Metastatic Breast Carcinoma in the Ovary (tissue), 3 donors: ENCODE data around the genes IFNA5, IFNA2, CDKN2A, CDKN2B, PLAA and EQTN.

DNA sequence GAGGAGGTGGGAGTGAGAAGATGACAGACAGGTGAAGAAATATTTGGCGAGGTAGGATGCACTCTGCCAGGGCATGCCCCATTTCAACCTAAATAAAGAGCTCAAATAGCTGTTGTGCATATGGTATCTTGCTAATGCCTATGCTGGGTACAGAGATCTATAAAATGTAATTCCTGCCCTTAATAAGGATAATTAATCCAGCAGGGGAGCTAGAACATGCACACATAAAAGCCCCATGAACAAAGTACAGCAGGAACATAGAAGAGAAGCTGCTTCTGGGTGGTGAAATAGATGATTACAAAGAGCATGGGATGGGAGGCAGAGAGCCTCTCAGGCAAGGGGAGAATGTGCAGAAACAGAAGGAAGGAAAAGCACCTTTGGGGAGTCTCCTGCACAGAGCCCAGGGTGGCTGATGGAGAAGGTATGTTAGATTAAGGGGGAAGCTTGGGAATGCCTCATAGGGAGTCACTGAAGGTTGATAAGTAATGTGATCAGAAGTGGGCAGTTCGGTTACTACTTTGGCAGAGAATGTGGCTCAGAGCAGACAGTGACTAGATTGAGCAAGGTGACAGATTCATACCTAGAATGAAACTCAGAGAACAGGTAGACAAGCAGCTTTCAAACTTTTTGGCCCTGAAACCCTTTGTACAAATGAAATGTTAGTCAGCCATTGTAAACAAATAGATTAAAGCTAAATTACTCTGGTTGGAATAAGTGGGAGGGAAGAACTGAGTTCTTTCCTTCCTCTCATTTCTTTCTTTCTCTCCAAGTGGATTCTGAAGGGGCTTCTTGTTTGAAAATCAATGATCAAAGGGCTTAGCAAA, 28.2 kb upstream of the PLIN2 start:
- PRO-cap, 3 experiments: no peak in any of the 3 experiments

DNA sequence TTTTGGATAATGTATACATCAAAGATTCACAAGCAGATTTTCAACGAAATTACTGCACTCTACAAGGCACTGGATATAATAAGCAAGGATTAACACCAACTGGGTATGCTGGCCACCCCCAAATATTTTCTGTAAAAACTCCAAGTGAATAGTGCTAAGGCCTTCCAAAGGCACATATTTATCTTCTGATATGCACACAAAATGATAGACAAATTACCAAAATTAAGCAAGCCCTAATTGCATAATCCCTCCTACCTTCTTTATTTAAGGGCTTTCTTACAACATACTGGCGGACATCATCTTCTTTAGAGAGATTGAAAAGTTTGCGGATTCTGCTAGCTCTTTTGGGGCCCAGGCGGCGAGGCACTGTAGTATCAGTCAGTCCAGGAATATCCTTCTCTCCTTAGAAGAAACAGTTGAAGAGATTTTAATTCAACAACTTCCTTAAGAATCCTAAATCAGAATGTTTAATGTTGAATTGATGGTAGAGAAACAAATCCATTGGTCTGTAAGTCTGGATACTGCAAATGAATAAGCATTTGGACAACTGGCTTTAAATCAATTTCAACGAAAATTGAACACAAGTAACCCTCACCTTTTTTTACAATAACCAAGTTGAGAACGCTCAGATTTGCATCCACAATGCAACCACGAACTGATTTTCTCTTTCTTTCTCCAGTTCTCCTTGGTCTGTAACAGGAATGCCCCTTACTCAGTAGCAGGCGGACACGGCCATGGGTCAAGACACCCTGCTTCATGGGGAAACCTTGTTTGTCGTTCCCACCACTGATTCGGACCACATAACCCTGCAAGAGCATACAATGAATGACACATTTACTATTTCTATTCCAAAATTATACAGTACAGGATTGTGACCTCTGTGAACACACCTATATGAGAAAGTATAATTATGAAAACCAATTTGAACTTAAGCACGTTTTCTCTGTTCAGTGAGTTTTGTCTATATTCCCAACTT, 1.6 kb downstream of the RPS6 start:
- PRO-cap, 3 experiments: no peak in any of the 3 experiments

GRCh38 chr9:20595031-20595767, 27.1 kb downstream of the MLLT3 start:
- PRO-cap, 3 experiments: no peak in any of the 3 experiments

DNA sequence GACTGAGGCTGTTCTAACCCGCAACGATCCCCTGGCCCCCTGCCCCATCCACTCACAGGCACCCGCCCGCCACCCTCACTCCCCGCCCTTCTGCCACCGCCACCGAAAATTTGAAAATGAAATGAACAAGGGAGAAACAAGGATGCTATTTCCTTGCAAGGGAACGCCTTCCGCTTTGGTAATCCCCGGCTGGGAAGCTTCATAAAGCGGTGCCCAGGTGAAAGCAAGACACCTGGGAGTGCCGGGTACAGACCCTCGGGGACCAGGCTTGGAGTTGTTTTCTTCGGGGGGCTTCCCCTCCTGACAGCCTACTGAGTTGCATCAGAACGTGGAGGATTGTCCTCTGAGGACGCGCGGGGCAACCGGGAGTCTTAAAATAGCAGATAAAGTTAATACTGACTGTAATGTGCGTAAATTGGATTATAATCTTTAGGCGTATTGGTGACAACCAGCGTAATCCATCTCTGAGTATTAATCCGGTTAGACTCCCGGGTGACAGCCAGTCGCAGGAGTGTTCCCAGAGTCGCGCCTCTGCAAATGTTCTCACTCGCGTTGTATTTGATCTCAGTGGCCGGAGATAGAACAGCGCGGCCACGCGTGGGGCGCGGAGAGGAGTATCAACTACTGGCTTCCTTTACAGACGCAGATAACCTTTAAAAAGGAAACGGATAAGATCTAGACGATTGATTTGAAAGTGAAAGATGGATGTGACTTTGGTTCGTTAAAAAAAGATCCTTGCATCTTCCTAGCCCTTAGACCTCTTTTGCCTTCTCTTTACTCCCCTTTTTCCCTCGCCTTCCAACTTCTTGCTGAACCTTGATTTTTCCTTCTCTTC, 959 bp upstream of the MLLT3 start:
- PRO-cap, 3 experiments: no peak in any of the 3 experiments

GRCh38 chr9:20624609-20625105, 2.4 kb upstream of the MLLT3 start:
- PRO-cap, 3 experiments: peak in 1 of 3 experiments; most common minus-strand start chr9:20624937 (in 1)

DNA sequence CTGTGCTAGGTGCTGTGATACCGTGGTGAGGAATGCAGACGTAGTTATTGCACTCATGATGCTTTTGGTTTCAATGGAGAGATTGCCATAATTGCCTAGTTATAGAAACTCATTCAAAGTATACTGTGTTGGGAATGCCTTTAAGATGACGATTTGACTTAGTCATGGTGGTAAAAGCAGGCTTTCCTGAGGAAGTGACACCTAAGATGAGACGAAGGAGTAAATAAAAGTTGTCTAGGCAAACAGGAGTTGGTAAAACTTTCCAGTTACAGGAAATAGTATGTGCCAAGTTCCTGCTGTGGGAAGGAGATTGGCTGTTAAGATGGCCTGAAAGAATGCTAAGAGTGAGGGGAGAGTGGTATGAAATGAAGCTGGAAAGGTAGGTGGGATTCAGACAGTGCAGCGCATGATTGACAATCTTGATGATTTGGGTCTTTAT, 48.1 kb downstream of the FOCAD start:
- PRO-cap, 3 experiments: no peak in any of the 3 experiments

- PRO-cap, 3 experiments: no peak in any of the 3 experiments
These were observed at the start of gene IFNA5 for GRCh38 chr9:21305056-21305676. IFNA5 (minus strand) TSS chr9:21305313.

GRCh38 chr9:21385310-21385750, at the start of gene IFNA2:
IFNA2 (minus strand) TSS chr9:21385398.
- PRO-cap, 3 experiments: no peak in any of the 3 experiments

DNA sequence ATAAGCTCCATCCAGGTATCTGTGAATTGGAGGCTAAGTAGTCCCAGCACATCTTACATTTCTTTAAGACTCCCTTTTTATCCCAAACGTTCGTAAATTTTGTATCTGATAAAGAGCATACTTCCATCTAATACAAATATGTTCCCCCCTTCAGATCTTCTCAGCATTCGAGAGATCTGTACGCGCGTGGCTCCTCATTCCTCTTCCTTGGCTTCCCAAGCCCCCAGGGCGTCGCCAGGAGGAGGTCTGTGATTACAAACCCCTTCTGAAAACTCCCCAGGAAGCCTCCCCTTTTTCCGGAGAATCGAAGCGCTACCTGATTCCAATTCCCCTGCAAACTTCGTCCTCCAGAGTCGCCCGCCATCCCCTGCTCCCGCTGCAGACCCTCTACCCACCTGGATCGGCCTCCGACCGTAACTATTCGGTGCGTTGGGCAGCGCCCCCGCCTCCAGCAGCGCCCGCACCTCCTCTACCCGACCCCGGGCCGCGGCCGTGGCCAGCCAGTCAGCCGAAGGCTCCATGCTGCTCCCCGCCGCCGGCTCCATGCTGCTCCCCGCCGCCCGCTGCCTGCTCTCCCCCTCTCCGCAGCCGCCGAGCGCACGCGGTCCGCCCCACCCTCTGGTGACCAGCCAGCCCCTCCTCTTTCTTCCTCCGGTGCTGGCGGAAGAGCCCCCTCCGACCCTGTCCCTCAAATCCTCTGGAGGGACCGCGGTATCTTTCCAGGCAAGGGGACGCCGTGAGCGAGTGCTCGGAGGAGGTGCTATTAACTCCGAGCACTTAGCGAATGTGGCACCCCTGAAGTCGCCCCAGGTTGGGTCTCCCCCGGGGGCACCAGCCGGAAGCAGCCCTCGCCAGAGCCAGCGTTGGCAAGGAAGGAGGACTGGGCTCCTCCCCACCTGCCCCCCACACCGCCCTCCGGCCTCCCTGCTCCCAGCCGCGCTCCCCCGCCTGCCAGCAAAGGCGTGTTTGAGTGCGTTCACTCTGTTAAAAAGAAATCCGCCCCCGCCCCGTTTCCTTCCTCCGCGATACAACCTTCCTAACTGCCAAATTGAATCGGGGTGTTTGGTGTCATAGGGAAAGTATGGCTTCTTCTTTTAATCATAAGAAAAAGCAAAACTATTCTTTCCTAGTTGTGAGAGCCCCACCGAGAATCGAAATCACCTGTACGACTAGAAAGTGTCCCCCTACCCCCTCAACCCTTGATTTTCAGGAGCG, at the start of gene CDKN2A:
Gene CDKN2A (minus strand): TSS at position 575 of the 1,215 bp plus-strand sequence.
- PRO-cap, 3 experiments: peak in 3 of 3 experiments; most common plus-strand start position 650 of the sequence (in 1); most common minus-strand start position 569 of the sequence (in 3)

- PRO-cap, 3 experiments: peak in 1 of 3 experiments; most common plus-strand start chr9:21995670 (in 1); most common minus-strand start chr9:21995741 (in 1)
These were observed 13.5 kb downstream of the CDKN2B start for GRCh38 chr9:21995619-21995964.

- PRO-cap, 3 experiments: peak in 3 of 3 experiments; most common plus-strand start chr9:22009475 (in 3); most common minus-strand start chr9:22009297 (in 2)
These were observed at the start of gene CDKN2B for GRCh38 chr9:22009039-22009663. CDKN2B (minus strand) TSS chr9:22009305.

GRCh38 chr9:22098537-22099240, 89.6 kb upstream of the CDKN2B start:
- PRO-cap, 3 experiments: no peak in any of the 3 experiments

GRCh38 chr9:23434747-23435194, 391.3 kb downstream of the ELAVL2 start:
- PRO-cap, 3 experiments: no peak in any of the 3 experiments

DNA sequence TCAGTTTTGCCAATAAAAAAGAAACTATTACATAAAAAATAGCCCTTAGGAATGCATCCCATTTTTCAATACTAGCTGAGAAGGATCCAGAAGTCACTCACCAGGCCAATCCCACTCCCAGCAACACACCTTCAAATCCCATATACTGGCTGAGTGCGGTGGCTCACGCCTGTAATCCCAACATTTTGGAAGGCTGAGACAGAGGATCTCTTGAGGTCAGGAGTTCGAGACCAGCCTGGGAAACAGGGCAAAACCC, 388.8 kb downstream of the ELAVL2 start:
- PRO-cap, 3 experiments: no peak in any of the 3 experiments

- PRO-cap, 3 experiments: peak in 1 of 3 experiments; most common plus-strand start chr9:23850534 (in 1); most common minus-strand start chr9:23850488 (in 1)
These were observed 24.2 kb upstream of the ELAVL2 start for GRCh38 chr9:23850048-23850913.

DNA sequence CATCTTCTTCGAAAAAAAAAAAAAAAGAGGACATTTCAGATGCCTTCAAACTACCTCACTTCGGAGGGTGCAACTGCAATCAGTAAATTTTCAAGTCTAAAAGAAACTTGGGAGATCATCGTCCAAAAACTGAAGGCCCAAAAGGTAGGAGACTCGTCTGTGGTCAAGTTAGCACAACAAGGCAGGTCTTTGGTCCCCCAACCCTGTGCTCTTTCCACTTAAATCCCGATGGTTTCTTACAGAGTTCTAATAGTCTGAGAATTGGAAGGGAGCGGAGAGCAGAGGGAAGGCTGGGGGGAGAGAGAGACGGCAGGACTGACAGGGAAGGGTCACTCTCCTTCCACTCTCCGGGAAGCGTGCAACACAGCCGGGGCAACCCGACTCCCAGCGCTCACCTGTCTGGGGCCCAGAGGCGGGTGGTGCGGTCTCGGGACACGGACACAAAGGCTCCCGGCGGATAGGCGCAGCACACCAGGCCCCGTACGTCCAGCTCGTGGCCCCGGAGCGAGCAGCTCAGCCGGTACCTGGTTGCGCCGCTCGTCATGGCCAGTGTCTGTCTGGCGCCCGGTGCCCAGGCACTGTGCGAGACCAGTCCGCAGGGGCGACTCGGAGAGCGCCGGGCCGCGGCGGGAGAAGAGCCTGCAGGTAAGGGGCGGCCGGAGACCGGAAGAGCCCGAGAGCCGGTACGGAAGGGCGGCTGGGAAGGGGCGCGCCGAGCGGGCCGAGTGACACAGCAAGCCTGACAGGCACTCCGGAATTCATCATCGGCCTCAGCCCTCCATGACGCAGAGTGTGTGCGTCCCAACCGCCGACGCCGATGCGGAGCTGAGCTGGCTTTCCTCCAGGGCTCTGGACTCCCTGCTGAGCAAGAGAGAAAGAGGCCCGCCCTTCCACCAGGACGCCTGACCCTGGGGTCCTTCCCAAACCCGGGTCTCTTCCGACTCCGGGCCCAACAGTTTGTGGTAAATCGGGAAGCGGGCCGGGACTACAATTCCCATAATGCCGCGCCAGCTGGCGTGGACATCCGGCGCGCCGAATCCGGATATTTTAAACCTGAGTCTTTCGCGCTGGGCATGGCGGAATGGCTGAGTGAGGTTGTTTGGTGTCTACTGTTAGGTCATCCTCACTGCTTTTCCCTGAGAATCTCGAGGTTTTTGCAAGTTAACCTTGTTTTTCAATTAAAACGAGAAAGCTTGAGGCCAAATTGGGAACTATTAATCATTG, at the start of gene PLAA:
Gene PLAA (minus strand): TSS at position 741 of the 1,224 bp plus-strand sequence.
- PRO-cap, 3 experiments: peak in 3 of 3 experiments; most common plus-strand start position 409 of the sequence (in 1); most common minus-strand start position 730 of the sequence (in 2)

DNA sequence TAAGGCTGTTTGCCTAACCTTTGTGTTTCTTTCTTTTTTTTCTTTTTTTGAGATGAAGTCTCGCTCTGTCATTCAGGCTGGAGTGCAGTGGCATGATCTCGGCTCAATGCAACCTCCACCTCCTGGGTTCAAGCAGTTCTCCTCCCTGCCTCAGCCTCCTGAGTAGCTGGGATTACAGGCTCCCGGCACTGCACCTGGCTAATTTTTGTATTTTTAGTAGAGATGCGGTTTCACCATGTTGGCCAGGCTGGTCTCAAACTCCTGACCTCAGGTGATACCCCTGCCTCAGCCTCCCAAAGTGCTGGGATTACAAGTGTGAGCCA, 298 bp upstream of the LRRC19 start:
- PRO-cap, 3 experiments: no peak in any of the 3 experiments

DNA sequence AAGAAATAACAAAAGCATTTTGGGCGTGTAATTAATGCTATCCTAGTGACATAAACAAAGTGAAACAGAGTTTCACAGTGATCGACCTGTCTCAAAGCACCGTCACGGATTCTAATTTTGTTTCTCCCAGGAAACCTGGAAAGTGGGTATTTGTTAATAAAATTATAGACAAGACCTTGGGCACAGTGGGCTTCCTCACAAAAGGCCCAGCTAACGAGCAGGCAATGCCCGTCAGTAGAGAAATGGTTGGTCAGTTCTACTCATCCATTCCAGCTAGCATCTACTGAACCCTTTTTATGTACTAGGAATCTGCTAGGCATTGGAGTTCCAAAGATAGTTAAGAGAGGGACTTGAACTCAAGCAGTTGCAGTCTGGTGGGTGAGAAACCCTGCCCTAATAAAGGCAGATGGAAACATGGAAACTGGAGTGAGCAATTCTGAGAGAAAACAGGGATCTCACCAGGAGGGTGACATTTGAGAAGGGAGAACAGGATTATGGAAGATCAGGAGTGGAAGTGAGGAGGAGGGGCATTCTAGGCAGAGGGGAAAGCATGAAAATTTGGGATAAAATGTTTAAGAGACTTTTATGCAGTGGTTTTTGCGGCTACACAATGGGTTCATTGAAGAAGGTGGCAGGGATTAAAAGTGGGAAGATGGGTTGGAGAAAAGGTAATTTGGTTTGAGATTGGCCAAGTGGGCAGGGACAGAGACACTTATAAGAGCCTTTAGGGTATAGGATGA, 13.0 kb downstream of the TEK start:
- PRO-cap, 3 experiments: no peak in any of the 3 experiments

GRCh38 chr9:27297026-27297460, at the start of gene EQTN:
EQTN (minus strand) TSS chr9:27297150.
- PRO-cap, 3 experiments: no peak in any of the 3 experiments

GRCh38 chr9:27377083-27377967, 80.4 kb upstream of the EQTN start:
- PRO-cap, 3 experiments: no peak in any of the 3 experiments